Metastatic Breast Carcinoma in the Brain (tissue), 10 donors: Measurements from ENCODE around the genes SLPI, WFDC9, ZSWIM1 and SLC35C2.

DNA sequence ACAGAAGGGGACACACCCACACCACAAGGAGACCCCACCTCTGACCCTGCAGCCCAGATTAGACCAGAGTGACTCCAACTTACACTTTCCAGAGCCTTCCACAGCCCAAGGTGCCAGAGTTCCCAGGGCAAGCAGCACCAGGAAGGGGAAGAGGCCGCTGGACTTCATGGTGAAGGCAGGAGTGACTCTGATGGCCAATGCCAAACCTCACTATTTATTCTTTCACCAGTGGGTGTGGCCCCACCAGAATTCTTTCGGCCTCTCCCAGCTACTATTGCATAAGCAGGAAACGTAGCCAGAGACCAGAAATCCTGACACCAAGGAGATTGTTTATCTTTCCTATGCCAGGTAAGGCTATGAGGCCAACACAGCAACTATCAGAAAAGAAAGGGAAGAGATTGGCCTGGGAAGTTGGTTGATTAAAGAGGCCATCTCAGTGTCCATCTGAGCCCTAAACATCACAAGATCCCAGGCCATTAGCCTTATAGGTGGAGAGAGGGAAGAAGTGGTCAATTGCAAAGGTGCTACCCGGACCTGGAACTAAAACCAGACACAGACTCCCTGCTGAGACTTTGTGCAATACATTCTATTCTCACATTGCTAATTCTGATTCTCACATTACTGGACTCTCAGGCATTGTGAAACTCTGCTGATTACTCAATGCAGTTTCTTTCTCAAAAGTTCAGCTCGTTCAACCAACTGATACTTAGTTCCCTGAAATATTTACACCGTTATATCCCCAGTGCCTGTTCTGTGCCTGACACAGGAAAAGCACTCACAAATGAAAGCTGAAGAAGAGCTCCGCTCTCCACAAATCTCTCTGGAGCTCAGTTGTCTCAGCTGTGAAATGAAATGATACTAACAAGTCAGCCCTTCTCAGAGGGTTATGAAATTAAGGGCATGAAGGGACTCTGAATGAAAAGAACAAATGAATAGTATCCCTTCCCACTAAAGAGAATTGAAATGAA, at the start of gene SLPI:
Gene SLPI (minus strand): TSS at position 189 of the 968 bp plus-strand sequence.
- PRO-cap, 10 experiments, result peak in 5 of 10 experiments; most common plus-strand start position 333 of the sequence (in 1); most common minus-strand start position 189 of the sequence (in 5)

DNA sequence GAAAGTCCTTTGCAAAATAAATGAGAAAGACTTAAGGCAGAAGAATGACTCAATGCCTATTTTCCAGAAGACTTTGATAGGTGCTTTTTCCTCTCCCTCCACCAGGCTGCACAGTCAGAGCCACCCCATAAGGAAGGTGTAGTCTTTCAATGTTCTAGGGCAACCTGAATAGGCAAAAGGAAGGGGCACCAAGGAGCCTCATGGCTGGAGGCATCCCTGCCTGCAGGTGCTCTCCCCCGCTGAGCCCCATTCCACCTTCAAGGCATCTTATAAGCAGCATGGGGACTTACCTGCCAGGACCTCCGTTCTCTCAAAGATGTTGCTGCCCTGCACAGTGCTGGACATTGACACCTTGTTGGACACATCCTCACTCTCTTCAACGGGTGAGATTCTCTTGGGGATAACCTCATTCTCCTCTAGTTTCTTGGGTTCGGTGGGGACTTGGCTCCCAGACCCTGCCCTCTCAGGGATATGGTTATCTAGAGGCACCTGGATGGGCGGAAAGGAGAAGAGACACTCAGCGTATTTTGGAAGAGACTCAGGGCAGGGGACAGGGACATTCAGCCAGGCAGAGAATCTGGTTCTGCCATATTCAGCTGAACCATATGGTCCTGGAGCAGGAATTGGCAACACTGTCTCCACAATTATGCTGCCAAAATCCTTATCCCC, 18.0 kb downstream of the SDC4 start:
- PRO-cap, 10 experiments, result no peak in any of the 10 experiments

GRCh38 chr20:45338914-45339624, 9.2 kb downstream of the SDC4 start:
- PRO-cap, 10 experiments, result no peak in any of the 10 experiments

- PRO-cap, 10 experiments, result peak in 9 of 10 experiments; most common plus-strand start chr20:45343683 (in 5); most common minus-strand start chr20:45343520 (in 4)
Observed at GRCh38 chr20:45343218-45344126, 4.8 kb downstream of the SDC4 start.

DNA sequence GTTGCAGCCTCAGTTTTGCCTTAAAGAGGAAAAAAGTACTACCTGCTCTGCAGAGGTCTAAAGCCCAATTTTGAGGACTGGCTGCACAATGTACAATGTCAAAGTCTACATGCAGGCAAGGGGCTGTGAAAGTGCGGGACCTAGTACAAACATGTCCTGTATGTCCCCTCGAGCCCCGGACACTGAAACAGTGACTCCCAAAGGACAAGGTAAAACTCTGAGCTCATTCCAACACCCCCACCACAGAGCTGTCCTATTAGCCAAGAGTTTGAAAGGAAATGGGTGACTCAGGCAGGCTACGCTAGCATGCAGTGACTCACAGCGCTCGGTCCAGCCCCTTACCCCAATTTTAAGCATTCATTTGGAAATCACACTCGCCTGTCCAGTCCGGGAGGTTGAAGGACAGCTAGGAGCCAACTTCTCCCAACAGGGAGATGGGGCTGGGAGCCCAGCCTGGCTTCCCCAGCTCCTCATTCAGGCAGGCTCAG, 4.1 kb downstream of the SDC4 start:
- PRO-cap, 10 experiments, result peak in 10 of 10 experiments; most common plus-strand start position 385 of the sequence (in 10); most common minus-strand start position 184 of the sequence (in 8)

GRCh38 chr20:45631084-45631649, at the start of gene WFDC9:
TSS of gene WFDC9 (minus strand) at chr20:45631284.
- PRO-cap, 10 experiments, result no peak in any of the 10 experiments

GRCh38 chr20:45812799-45813502, 507 bp downstream of the UBE2C start:
- PRO-cap, 10 experiments, result no peak in any of the 10 experiments

DNA sequence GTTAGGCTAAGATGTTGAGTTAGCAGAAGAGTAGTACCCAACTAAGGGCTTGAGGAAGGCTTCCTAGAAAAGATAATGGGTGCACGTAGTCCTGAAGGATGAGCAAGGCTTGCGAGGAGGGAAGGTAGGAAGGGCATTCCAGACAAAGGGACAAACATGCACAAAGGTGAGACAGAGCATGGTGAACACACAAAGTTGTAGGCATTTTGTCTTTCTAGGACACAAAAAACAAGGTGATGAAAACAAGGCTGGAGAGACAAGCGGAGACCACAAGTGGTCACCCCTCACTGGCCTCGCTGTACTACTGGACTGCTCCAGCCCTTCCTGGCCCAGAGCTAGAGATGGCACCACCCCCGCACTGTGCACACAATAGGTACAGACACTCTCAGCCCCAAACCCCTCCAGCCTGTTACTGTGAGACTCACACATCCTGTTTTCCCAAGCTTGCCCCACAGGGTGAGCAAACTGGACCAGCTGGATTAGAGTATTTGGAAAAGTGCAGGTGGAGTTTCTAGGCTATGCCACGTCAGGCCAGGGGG, 8.5 kb upstream of the ZSWIM1 start:
- PRO-cap, 10 experiments, result peak in 6 of 10 experiments; most common plus-strand start position 482 of the sequence (in 2); most common minus-strand start position 298 of the sequence (in 4)

DNA sequence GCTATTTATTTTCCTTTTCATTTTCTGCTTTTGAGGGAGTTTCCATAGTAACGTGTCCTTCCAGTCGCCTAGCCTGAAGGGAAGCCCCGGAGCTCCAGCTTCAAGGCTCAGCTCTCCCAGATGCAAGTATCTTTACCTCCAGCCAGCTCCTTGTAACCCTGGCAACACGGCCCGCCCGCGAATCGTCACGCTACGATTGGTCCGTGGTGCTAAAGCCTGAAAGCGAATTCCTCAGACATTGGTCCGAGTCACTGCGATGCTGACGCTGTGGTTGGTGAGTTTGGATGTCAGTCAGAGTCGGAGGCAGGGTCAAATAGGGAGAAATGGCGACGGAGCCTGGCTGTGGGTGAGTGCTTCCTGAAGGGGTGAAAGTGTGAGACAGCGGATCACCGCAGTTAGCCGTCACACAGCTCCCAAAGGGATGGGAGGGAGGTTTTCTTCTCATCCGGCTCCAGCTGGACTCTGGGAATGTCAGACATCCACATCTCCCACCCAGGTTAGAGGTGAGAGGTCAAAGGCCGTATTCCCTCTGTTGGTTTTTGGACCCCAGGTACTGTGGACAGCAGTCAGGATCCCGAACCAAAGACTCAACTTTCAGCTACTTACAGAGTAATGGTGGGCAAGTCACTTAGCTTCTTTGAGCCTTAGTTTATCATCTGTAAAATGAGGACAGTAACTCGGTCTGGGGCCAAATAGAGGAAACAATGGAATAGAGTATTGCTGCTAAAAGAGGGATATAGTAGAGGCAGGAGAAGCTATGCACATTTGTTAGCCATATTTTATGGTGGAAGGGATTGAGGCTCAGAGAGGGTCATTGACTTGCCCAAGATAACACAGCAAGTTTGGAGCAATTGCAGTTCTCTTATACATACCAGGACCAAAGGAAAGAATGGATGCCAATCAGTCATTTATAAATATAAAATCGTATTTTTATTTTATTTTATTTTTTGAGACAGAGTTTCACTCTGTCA, at the start of gene ZSWIM1:
Gene ZSWIM1 (plus strand): TSS at position 312 of the 971 bp plus-strand sequence.
- PRO-cap, 10 experiments, result peak in 10 of 10 experiments; most common plus-strand start position 312 of the sequence (in 7); most common minus-strand start position 128 of the sequence (in 6)

DNA sequence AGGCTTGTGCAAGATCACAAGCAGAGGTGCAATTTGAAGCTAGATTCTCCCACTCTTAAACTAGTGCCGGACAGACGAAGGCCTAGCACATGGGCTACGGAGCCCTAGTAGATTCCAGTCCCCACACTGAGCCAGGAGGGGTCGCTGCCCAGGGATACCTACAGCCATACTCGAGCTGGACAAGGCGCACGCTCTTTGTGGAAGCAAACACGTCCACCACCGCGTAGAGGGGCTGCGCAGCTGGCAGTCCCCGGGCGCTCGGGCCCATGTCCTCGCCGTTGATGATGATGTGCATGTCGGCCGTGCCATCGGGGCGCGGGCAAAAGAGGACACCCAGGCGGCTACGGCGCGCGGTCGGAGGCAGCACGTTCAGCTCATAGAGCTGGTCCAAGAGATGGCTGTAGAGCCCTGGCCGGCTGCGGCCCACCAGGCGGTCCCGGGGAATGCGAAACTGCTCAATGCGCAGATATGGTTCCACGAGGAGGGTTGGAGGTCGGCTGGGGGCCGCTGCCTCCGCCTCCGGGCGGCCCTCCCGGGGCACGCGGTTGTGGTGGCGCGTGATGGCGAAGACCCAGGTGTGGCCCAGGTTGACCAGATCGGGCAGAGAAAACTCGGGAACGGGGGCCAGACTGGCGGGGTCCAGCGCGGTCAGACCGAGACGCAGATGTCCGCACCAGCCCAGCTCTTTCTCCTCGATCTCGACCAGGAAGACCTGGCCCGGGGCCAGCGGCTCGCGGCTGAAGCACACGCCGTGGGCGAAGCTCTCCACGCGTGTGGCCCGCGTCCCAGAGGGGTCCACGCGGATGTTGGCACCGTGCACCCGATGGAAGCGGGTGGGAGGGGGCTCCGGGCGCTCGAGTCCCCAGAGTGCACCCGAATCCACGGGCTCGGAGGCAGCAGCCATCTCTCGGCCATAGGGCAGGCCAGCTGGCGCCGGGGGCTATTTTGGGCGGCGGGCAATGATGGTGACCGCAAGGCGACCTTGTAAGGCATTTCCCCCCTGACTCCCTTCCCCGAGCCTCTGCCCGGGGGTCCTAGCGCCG, 599 bp downstream of the NEURL2 start:
- PRO-cap, 10 experiments, result peak in 5 of 10 experiments; most common plus-strand start position 167 of the sequence (in 3)

DNA sequence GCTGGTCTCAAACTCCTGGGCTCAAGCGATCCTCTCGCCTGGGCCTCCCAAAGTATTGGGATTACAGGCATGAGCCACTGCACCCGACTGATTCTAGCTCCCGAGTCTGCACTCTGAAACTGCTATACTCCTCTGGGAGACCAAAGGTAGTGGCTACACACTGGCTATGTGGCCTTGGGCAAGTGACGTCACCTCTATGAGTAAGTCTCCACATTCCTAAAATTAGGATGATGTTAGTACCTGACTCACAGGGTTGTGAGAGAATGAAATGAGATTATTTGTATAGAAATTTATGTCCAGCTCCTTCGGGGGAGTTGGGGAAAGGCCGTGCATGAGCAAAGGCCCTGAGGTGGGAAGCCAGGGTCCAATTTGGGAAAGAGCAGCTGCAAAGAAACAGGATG, 6.3 kb downstream of the PLTP start:
- PRO-cap, 10 experiments, result peak in 2 of 10 experiments; most common minus-strand start position 115 of the sequence (in 2)

GRCh38 chr20:45971092-45971678, 818 bp downstream of the ZNF335 start:
- PRO-cap, 10 experiments, result peak in 5 of 10 experiments; most common plus-strand start chr20:45971303 (in 2); most common minus-strand start chr20:45971412 (in 3)

GRCh38 chr20:46364264-46364844, at the start of gene SLC35C2:
TSS of gene SLC35C2 (minus strand) at chr20:46364425.
- PRO-cap, 10 experiments, result peak in 10 of 10 experiments; most common plus-strand start chr20:46364544 (in 3); most common minus-strand start chr20:46364398 (in 8)

GRCh38 chr20:46410755-46411087, 4.3 kb upstream of the ELMO2 start:
- PRO-cap, 10 experiments, result no peak in any of the 10 experiments

DNA sequence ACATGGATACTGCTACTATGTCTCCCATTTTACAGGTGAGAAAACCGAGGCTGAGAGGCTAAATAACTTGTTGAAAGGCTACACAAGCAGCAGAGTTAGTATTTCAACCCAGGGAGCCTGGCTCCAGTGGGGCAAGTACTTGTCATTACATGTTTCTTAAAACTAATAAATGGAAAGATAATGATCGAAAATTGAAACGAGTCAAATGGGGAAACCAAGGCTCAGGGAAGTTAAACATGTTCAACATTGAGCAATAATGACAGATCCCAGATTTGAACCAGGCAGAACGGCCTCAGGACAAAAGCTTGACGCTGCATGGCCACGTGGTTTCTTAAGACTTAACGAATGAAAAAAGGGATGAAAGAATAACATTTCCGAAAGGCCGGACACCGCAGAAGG, 623 bp downstream of the TP53RK start:
- PRO-cap, 10 experiments, result peak in 2 of 10 experiments; most common plus-strand start position 368 of the sequence (in 2)

DNA sequence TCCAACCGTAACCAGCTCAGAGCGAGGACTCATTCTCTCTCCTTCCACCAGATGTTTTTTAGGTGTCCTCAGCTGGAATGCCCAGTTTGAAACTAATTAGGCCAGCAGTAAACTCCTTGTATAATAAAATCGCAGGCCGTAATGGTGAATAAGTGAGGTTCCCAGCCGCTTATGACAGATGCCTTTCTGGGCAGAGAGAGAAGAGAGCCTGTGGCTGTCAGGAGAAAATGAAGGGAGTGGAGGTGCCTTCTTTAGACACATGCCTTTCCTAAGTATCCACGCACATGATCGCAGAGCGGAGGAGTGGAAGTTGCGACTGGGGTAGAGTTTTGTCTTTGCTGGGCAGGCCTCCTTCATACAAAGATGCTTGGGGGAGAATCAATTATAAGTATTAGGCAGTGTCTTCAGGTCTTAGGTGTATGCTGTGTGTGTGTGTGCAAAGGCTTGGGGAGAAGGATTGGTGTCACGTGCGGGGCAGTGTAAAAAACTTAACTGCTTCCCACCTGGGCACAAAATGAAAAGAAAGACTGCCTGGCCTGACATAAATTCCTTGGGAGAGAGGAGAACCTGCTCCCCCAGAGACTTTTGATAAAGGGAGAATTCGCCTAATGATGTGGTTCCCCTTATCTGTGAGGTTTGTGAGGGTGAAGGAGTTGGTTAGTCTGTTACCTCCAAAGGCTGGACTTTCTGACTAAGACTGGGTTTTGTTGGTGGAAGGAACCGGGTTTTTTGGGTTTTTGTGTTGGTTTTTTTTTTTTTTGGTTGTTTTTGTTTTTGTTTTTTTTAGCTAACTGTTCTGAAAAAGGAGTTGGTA, 3.1 kb downstream of the EYA2 start:
- PRO-cap, 10 experiments, result peak in 2 of 10 experiments; most common minus-strand start position 232 of the sequence (in 2)

GRCh38 chr20:47263503-47264148, 92.9 kb downstream of the ZMYND8 start:
- PRO-cap, 10 experiments, result no peak in any of the 10 experiments

DNA sequence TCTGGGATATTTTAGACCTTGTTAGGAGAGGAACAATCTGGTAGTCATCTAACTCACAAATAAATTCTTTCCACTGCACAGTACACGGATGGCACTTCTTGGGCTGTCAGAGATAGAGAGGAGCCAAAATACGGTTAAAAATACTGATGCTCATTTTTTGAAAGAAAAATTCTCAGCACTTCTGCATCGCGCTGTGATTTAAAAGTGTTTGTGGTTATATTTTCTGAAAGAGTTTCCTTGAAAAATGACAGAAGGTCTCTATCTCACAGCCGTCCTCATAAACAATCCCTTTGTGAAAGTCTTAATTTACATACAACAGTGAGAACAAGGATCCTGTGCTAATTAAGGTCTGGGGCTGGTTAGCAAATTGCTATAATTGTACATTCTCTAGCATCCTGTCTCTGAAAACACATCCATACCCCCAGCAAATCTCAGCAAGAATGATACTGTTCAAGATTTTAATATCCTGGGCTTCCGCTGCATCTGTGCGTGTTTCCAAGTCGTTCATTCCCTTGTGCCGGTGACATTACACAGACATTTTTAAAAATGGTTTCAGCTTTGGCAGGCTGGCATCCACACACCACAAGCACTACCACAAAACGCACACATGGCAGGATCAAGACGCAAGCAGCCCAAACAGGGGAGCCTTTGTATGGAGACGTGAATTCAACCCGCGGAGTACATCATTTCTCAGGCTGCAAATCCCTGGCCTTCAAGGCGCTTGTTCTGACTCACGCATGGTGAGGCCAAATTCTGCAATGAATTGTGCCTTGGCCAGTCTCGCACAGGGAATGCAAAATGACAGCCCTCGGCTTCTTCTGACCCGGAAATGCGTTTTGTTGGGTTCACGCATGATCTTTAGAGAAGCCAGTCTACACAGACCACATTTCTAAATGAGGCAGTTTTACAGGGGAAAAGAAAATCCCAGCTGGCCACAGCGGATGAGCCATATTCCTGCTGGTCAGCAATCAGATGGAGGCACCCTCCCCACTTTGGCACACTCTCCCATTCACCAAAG, 20.3 kb downstream of the ZMYND8 start:
- PRO-cap, 10 experiments, result no peak in any of the 10 experiments

GRCh38 chr20:47464519-47464996, 37.1 kb upstream of the NCOA3 start:
- PRO-cap, 10 experiments, result peak in 1 of 10 experiments; most common plus-strand start chr20:47464644 (in 1)

- PRO-cap, 10 experiments, result no peak in any of the 10 experiments
Observed at GRCh38 chr20:47683090-47683347, 102.3 kb downstream of the SULF2 start.